Mesenchymal stem cell of the bone marrow (primary cell): ENCODE measurements around a stretch of chr13.

DNA sequence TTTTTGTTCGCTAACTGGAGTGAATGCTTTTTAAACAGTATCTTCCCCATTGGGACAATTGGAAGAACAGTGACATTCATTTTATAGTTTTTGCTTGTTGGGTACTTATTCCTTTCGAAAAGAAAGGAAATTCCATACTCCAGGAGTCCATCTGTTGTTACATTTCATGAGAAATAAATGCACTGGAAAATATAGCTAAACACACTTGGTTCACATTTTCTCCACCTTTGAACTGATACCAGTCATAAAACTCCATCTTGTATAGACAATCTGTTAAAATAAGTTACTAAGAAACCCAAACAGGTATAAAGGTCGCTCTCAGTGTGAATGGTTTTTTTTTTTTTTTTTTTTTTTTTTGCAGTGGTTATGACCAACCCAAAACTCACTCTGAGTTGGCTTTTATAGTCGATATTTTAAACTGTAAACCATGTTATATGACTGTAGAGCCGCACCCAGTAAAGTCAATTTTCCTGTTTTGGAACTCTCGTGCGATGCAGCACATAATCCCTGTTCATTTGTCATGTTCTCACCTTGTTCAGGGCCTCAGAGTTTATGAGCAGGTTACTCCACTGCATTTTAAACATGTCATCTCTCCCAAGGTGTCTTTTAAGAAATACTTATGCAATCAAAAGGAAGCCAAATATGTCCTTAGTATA is 112.3 kb downstream of the KLF5 start:
- CAGE, long polyA plus RNA, result no peak

GRCh38 chr13:73327491-73328060 is 268.8 kb downstream of the KLF5 start:
- CAGE, long polyA plus RNA, result no peak

DNA sequence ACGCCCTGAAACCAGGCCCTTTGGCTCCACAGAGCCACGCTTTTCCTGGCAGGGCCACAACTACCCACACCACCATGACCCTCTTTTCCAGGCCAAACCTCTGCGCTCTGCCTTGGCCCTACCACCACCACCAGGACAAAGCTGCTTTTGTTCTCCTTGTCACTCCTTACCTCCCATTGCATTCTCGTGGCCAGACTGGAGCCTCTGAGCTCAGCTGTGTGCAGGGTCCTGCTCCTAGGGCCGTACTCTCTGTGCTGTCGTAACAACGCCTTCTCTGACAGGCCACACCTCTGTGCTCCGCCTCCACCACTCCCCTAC is 602.8 kb downstream of the KLF5 start:
- CAGE, long polyA plus RNA, result no peak

- CAGE, long polyA plus RNA, result no peak
Observed at GRCh38 chr13:73870978-73871502, 812.2 kb downstream of the KLF5 start.

DNA sequence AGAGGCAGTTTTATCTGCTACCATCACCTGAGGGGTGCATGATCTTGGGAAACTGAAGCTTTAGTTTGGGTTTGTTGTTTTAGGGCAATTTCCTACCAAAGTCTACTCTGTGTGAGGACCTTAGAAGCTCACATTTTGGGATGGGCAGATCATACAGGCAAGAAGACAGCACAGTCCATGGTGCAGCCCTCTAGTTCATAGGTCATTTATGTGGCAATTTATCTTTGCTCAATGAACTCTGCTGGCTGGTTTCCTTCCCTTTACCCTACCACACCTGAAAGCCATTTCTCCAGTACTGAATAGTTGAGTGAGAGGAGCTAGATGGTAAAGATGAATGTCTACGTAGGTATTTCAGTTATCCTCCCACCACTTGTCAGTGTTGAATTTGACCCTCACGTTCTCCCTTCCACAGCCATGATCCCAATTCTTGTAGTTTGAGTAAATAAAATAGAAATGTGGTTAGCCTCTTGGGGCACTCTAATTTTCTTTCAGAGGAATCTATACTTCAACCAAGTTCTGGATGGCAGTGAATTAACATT is 1163.0 kb downstream of the KLF5 start:
- CAGE, long polyA plus RNA, result no peak

DNA sequence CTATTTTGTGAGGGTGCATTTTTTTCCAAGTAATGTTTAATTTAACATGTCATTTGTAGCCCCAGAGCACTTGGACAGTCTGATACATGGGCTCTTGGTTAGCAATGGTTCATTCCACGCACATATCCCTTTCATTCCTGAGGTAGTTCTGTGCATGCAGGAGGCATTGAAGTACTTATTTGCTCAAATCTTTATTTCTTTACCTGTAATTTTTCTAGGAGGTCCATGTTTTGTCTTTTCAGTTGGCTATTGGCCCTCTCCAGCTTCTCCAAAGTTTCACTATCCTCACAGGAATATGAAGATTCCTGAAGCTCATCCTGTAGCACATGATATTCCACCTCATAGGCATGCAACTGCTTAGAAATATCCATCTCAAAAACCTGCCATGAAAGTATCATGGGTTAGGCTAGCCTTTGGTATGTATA is 193.2 kb downstream of the TBC1D4 start:
- CAGE, long polyA plus RNA, result no peak

- CAGE, long polyA plus RNA, result no peak
Observed at GRCh38 chr13:75303317-75303833, 178.6 kb downstream of the TBC1D4 start.

DNA sequence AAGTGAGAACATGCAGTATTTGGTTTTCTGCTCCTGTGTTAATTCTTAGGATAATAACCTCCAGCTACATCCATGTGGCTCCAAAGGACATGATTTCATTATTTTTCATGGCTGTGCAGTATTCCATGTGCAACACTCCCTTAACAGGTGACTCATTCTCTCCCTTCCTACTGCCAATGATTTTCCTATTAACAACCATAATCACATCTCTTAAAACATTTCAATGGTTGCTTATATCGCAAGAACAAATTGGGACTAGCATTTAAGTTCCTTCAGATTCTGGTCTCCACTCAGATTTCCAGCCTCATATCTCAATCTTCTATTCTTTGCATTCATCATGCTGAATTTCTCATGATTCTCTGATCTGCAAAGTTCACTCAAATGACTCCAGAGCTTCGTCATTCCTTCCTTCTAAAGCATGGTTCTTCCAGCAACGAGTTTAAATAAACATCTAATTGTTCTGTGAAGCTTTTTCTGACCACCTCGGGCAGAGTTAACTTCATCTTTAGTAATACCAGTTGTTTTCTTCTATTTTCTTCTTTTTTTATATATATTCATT is 171.0 kb downstream of the TBC1D4 start:
- CAGE, long polyA plus RNA, result no peak

DNA sequence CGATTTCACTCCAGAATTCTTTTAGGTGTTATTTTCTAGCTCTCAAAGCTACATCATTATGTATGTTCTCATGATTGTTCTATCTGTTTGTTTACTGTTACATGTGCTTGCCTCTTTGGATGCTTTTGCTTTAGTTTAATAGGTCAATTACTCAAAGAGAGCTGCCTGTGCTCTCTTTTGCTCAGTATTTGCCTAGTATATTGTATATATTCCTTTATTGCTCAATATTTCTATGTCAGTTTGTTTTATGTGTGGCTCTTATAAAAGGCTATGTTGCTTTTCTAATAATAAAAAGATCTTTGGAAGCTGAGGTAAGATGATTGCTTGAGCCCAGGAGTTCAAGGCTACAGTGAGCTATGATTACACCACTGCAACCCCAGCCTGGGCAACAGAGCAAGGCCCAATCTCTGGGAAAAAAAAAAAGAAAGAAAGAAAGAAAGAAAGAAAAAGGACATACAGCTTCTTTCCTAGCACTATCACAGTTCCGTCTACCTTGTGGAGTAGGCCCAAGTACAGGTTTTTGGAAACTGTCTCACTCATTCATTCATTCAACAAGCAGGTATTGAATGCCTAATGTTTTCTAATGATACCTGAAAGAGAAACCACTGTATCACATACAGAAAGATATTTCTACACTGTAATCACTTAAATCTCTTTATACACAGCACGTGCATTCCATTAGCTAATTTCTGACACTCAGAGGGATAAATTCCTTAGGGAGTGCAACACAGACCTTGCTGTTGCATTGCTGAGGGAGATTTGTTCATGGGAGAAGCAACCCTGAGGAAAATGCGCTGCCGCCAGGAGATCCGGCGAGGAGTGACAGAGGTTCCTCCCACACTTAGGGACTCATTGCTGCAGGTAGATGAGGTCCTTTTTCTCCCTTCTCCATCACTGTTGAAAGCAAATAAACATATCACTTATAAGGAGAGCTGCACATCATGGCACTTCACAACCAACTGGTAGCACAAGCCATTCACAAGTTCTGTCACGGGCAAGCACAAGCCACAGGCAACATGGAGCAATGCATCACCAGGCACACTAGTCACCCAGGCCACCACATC is 169.6 kb downstream of the TBC1D4 start:
- CAGE, long polyA plus RNA, result no peak

- CAGE, long polyA plus RNA, result no peak
Observed at GRCh38 chr13:76524053-76524411, 362.2 kb downstream of the KCTD12 start.

DNA sequence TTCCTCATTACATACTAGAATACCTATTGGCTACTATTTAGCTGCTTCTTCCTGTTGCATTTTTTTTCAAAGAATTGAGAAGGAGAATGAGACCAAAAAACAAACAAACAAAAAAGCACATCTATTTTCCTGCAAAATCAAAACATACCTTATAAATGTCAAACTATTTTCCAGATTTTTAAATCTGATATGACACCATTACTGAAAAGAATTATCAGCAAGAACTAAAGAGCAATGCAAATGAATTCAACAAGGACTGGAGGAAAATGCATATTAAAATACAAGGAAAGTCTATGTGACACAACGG is 162.0 kb downstream of the KCTD12 start:
- CAGE, long polyA plus RNA, result no peak

- CAGE, long polyA plus RNA, result no peak
Observed at GRCh38 chr13:76882377-76882813, 3.8 kb downstream of the KCTD12 start.

DNA sequence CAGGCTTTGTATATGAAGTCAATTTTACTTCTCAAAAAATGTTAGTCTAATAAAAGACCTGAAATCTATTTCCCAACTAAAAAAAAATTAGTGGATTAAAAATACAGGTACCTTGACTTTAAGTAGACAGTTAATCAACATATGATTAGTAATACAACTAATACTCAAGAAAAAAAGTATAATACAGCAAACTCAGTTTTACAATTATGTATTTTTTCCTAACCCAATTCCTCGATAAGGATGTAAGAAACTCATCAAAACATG is 3.5 kb downstream of the KCTD12 start:
- CAGE, long polyA plus RNA, result no peak

- CAGE, long polyA plus RNA, result no peak
Observed at GRCh38 chr13:77016968-77017261, 10.0 kb downstream of the FBXL3 start.

DNA sequence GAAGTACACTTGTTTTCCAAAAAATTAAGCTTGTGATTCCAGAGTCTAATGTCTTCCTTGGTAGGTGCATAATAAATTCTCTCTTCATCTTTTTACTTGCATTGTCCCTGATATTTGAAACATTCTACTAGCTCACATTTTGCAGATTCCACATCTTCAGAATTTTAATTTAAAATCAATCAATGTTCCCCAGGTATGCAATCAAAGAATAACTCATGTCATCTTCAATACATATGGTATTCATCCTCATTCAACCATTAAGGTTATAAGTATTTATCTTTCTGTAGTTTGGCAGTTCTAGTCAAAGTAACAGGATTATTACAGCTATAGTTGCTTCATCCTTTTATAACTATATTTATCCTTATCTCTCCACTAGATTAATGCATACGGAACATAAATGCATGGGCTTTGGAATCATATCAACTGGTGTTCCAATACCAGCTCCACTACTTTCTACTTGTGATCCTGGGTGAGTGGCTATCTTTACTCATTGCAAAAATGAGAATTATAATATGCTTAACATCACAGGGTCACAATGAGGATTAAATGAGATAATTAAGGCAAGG is 105.9 kb upstream of the FBXL3 start:
- CAGE, long polyA plus RNA, result no peak

DNA sequence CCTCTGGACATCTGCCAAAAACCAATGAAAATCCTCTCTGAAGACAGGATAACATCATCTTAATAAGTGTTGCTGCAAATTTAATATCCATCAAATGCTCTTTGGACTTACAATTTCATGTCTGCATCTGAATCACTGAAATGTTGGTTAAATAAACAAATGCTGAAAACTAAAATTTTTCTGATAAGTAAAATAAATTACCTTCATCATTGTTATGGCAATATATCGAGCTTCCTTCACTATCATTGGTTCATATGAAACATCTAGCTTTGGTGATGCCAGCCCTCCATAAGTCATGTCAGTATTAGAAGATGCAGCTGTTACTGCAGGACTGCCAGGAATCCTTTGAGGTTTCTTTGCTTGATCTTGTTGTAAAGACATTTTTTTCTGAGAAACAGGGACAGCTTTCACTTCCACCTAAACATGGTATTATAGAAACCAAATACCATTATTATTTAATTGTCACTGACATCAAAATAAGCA is 123.6 kb upstream of the FBXL3 start:
- CAGE, long polyA plus RNA, result no peak

GRCh38 chr13:77205198-77205748 is 121.6 kb downstream of the MYCBP2 start:
- CAGE, long polyA plus RNA, result no peak

DNA sequence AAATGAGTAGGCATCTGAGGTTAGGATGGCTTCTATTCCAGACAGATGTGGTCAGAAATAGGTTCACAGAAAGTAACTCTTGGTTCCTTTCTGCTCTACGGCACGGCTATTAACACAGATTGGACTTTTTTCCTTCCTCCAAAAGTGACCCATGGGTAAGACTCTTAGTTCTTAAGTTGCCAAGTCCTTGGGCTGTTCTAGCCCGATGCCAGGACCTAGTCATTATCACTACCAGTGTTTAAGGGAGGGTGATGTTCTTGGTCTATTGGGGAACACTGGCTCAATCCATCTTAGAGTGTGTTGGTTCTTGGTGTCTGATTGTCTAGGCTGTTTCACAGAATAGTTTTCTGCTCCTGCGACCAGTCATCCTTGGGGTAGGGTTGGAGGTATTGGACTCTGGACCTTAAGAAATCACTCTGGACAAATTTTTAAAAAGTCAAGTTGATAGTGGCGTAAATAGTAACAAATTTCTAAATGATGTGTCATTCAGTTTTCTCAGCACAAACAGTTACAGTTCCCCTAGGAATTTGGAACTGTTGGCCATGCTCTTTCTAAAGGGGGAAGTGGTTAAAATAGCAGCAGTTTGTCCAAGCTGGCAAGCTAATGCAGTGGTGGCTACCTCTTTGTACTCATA is 60.2 kb upstream of the MYCBP2 start:
- CAGE, long polyA plus RNA, result no peak

- CAGE, long polyA plus RNA, result no peak
Observed at GRCh38 chr13:77915631-77916195, 2.9 kb downstream of the EDNRB start.

DNA sequence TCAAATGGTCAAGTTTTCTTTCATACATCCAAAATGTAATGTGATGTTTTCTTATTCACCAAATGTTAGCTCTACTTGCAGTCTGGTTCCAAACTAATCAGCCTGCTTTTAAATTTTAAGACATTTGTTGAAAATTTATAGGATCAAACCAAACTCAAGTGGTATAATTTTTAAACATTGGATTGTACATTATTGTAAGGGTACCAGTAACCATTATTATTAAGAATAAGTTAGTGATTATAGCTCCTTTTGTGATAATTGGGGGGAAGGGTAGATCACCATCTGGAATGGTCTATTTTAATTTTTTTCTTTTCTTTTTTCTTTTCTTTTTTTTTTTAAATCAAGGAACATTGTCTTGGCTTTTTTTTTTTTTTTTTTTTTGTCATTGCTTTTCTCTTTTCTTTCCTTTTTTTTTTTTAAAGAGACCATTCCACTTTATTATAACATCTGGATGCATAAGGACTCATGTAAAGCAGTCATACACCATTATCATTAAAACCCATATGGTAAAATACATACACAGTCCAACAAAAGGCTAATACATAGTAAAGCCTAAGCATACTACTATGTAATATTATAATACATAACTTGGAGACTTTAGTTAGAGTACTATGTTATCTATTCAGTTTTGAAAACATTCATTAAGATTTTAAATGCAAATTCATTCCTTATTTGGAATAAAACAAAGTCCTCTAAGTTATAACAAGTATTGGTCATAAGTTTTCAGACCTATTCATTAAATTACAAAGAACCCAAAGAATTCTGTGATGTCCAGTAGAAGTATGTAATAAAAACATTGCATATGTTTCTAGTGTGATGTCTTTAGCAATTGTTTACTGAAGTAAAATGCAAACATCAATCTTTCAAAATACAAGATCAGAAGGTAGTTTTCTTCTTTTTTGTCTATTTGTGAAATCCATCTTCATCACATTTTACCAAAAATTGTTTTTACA is 86.2 kb downstream of the RBM26 start:
- CAGE, long polyA plus RNA, result no peak